Suprapubic skin (tissue), 4 donors: ENCODE data around the gene ZBTB2.

DNA sequence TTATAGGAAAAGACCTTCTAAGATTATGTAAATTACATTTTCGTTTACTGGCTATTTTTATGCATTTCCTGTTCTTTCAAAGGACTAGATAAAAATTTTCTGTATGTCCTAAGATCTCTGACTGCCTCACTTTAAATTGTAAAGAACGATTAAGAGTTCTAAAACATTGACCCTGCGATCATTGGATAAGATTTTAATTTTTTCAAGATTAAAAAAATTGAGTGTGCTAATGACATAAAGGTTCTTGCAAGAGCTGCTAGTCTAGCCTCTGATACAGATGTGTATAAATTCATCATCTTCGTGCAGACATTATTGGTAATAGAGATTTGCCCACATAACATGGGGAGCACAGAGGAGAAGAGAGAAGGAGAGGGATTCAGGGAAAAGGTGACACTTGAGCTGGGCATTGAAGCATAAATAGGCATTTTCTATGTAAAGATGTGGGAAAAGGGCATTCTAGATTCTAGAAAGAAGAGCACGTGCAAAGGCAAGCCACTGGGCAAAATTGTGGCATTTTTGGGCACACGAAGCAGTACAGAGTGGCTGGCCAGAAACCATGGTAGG lies 23.1 kb downstream of the UST start:
- PRO-cap: no peak
- RAMPAGE, long total RNA, 4 experiments: no peak in any of the 4 experiments

DNA sequence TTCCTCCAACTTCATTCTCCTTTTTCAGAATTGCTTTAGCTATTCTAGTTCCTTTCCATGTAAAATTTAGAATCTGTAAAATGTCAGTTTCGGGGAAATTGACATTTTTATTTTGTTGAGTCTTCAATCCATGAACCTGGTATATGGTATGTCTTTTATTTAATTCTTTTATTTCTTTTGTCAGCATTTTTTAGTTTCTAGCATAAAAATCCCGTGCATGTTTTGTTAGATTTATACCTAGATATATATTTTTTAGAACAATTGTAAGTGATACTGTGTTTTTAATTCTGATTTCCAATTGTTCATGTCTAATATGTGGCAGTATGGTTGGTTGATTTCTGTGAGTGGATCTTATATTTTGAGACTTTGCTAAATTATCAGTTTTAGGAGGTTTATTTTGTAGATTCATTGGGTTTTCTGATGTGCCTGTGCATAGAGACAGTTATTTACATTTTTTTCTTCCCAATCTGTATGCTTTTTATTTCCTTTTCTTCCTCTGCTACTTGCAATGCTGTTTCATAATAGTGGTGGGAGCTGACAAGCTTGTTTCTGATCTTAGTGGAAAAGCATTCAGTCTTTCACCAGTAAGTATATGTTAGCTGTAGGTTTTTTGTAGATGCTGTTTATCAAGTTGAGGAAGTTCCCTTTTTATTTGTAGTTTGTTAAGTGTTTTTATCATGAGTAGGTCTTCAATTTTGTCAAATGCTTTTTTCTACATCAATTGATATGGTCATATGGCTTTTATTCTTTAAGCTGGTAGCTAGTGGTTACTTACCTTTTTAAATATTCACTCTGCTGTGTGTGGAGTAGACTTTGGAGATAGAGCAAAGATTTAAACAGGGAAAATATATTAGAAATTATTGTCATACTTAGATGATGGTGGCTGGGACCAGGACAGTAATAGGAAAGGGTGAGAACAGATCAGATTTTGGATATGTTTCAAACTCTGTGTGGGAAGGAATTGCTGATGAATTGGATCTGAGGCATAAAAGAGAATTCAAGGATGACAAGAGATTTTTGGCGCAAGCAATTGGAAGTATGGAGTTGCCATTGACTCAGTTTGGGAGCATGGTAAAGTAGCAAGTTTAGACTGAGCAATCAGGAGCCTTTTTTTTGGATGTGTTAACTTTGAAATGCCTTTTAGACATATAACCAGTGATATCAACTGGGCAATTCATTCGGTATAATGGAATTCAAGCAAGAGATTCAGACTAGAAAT lies 14.0 kb downstream of the TAB2 start:
- PRO-cap: no peak
- RAMPAGE, long total RNA, 4 experiments: no peak in any of the 4 experiments

DNA sequence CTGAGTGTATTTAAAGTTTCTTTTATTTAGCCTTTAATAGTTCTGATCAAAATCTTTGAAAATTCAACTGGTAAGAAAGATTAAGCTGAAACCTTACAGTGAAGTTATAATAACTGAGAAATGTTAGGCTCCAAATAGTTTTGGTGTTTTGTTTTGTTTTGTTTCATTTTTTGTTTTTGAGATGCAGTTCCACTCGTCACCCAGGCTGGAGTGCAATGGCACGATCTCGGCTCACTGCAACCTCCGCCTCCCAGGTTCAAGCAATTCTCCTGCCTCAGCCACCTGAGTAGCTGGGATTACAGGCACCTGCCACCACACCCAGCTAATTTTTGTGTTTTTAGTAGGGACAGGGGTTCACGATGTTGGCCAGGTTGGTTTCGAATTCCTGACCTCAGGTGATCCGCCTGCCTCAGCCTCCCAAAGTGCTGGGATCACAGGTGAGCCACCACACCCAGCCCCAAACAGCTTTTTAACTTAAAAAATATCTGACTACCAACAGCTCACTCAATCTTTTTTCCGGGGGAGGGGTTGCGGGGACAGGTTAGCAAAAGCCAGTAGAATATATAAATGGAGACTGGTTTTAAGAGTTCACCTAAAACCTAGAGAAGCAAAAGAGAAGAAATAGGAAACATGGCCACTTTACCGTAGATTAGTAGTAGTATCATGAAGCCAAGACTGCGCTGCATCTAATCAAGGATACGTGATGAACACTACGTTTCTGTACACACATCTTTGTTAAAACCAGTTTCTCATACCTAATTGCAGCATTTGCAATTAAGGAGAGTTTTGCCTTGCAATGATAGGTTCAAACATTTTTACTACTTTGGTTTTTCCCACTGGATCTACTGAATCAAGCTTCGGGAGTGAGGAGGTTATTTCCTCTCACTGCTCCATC lies 10.8 kb upstream of the ZC3H12D start:
- PRO-cap: no peak
- RAMPAGE, long total RNA, 4 experiments: no peak in any of the 4 experiments

- PRO-cap: no peak
- RAMPAGE, long total RNA, 4 experiments: no peak in any of the 4 experiments
Measured at GRCh38 chr6:149679731-149680284, 31.3 kb upstream of the KATNA1 start.

GRCh38 chr6:149840560-149841031 lies 23.6 kb downstream of the LRP11 start:
- PRO-cap: no peak
- RAMPAGE, long total RNA, 4 experiments: no peak in any of the 4 experiments

- PRO-cap: no peak
- RAMPAGE, long total RNA, 4 experiments: no peak in any of the 4 experiments
Measured at GRCh38 chr6:149889308-149889759, 8.6 kb downstream of the RAET1E start.

DNA sequence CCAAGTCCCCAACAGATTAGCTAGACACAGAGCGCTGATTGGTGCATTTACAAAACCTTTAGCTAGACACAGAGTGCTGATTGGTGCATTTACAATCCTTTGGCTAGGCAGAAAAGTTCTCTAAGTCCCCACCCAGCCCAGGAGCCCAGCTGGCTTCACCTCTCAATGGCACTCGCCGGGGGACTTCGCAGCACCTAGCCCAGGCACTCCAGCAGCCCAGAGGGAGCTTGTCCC lies 27.3 kb upstream of the PPP1R14C start:
- PRO-cap: no peak
- RAMPAGE, long total RNA, 4 experiments: no peak in any of the 4 experiments

DNA sequence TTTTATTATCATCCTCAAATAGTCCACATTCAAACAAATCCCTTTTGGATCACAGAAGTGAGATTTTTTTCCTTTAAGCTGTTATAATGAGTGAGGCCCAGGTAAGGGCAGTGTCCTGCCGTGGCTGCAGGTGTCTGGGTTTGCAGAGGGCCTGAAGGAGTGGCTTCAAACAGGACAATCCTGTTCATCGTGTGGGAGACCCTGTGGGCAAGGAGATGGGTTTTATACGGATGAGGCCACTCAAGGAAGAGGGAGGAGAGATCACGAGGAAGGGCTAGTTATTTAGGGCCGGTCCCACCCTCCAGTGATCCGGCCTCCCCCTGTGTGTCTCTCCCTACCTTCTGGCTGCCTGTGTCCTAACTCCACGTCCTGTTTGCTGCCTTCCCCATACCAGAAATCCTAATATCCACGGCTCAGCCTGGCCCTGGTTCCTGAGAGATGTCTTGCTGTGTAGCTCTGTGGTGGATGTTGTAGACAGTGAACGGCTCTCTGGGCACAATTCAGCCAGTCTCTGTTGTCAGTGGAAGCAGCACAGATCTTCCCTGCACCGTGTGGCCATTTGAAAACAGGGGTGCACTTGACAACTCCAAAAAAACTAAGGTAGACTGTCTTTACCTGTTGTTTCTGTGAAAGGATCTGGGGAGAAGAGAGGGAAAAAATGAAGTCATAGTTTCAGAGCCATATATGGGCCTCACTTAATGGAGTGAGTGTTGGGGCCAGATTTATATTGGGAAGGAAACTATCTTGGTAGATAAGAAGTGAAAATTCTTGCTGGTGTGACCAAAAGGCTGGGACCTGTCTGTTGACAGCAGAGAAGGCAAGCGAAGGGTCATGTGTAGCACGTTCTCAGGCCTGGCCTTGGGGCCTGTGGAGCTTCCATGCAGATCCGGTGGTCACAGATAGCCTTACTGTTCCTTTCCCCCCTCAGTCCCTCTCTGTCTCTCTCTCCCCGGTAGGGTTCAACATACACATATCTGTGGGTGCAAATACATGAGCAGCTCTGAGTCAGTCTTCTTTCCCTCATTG lies 34.1 kb downstream of the PPP1R14C start:
- PRO-cap: no peak
- RAMPAGE, long total RNA, 4 experiments: no peak in any of the 4 experiments

DNA sequence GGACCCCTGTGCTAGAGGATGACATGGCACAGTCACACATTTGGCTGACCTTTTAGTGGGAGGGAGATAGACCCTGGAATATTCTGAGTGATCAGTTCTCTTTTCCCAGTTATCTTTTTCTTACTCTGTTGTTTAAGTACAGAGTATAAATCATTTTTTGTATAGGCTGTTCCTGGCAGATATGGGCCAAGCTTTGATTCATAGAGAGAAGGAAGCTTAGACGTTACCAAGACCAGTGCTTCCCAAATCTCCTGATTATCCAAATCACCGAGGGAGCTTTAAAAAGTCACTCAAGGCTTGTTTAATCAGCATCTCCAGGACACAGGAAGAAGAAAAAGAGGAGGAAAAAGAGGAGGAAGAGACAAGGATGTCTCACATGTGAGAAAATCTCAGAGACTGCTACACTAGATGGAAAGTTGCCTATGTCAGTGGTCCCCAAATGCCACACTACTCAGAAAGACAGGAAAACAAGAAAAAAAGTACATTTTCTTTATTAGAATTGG lies 50.1 kb downstream of the PPP1R14C start:
- PRO-cap: no peak
- RAMPAGE, long total RNA, 4 experiments: start-site peak on the plus strand in 2 of 4 experiments, centred at positions 171 to 291 of the sequence, 25 to 67 reads per replicate

- PRO-cap: no peak
- RAMPAGE, long total RNA, 4 experiments: no peak in any of the 4 experiments
Measured at GRCh38 chr6:150324159-150324514, 44.7 kb upstream of the IYD start.

GRCh38 chr6:150452625-150453554 lies 84.1 kb downstream of the IYD start:
- PRO-cap: no peak
- RAMPAGE, long total RNA, 4 experiments: no peak in any of the 4 experiments

GRCh38 chr6:150598983-150599619 lies 584 bp upstream of the PLEKHG1 start:
- PRO-cap: no peak
- RAMPAGE, long total RNA, 4 experiments: no peak in any of the 4 experiments

DNA sequence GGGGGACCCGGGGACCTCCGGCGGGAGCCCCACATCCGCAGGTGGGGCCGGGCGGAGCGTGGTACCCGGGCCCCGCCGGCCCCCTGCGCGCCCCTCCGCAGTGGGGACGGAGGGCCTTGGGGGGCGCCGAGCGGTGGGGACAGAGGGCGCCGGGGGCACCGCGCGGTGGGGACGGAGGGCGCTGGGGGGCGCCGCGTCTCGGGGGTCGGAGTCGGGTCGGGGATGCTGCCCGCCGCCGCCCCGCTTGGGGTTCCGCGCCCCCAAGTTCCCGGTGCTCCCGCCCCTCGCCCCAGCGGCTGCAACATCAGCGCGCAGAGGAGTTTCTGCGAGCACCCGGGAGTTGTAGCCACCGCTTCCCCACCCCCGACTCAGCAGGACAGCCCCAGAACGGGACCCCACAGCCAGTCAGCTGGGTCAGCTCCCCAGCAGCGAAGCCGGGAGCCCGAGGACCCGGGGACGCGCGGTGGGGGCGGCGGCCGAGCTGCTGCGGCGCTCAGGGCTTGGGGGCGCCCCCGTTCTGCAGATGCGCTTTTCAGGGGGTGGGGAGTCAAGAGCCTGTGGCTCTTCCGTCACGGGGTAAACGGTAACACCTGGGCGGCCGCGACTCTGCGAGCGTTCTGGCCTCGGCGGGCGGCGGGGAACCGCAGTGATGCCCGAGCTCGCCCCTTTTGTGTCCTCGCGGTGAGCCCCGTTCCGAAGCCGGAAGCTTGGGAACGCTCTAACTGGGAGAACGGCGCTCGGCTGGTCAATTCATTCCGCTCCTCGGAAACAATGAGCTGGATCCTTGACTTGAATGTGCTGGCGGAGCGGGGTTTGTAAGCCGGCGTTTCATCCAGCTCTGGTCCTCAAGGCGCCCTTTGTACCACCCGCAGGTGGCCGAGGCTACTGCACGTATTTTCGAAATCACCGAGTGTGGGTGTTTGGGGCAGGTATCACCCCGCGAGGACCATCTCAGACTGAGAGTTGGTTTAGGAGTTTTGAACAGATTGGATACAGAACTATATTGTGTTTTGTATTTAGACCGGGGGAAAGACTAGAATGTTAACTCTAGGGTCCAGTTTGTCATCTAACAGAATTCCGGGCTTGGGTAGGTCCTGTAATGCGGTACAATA lies 740 bp downstream of the PLEKHG1 start:
- PRO-cap: unidirectional peak, minus-strand start at position 670 of the sequence; unidirectional peak, minus-strand start at position 773 of the sequence
- RAMPAGE, long total RNA, 4 experiments: no peak in any of the 4 experiments

DNA sequence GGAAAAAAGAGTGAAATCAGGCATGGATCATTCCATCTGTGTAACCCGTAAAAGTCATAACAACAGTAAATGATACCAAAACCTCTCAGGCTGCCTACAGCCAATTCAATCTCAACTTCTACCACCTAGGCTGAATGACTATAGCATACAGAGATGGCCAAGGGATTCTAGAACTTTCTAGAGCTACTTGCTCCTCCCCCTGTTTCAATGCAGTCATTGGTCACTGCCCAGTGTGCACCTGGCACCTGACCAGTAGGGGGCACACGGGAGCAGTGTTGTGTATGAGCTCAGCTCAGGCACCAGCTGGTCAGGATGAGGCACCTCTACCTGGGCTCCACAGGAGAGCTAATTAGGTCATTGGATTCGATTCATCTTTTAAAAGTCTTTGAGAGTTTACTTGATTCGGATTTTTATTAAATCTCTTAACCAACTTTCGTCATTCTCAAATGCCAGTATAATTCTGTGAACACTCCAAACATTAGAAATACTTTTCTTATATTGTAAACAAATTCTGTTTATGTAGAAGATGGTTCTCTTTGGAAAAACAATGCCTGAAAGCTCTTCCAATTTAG lies 86.2 kb downstream of the PLEKHG1 start:
- PRO-cap: no peak
- RAMPAGE, long total RNA, 4 experiments: no peak in any of the 4 experiments

GRCh38 chr6:150814280-150814797 lies 51.2 kb upstream of the MTHFD1L start:
- PRO-cap: no peak
- RAMPAGE, long total RNA, 4 experiments: no peak in any of the 4 experiments

DNA sequence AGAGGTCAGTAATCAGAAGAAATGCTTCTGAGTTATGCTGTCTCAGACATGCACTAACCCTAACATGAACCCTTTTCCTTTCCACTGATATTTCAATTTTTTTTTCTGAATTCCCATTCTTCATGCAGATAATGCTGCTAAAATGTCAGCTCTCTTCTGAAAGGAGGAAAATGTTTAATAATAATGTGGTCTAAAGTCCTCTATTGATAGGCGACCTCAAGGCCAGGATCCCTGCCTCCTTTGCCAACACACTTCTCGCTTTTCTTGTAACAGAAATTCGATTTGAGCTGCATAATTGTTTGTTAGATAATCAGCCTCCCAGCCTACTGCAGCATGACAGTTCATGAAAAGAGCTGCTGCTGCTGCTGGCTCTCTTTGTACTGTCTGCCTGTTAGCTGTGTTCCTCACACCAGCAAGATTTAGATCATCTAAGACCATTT lies 153.9 kb downstream of the MTHFD1L start:
- PRO-cap: no peak
- RAMPAGE, long total RNA, 4 experiments: no peak in any of the 4 experiments

DNA sequence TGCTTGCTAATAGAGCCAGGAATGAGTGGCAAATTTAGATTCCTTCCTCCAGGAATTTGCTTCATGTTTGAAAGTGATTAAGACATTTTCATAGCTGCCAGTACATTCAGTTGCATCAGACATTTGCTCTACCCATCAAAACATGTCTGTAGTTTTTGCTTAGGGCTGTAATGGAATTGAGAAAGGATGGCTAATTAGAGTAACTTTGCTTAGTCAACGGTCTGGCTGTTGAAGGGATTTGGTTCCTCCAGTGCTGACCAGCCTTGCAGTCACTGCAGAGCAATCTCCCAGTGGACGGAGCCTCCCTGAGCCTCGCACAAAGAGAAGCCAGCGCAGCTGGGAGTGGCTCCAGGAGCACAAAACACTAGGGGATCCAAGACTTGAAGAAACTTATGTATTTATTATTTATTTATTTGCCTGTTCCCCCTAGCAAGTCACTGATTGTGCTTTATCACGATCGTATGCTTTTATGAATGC lies 36.6 kb downstream of the AKAP12 start:
- PRO-cap: no peak
- RAMPAGE, long total RNA, 4 experiments: no peak in any of the 4 experiments

GRCh38 chr6:151292943-151293534 lies 53.3 kb downstream of the AKAP12 start:
- PRO-cap: no peak
- RAMPAGE, long total RNA, 4 experiments: no peak in any of the 4 experiments

DNA sequence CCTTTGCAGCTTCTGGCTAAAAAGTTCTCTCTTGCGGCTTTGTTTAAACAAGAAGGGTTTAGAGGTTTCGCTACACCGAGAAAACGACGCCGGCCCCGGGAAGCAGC lies 1.6 kb downstream of the ZBTB2 start:
- PRO-cap: no peak
- RAMPAGE, long total RNA, 4 experiments: no peak in any of the 4 experiments

GRCh38 chr6:151391399-151392267 lies at the start of gene ZBTB2:
TSS of gene ZBTB2 (minus strand) at chr6:151391559.
- PRO-cap: bidirectional peak, plus-strand start at chr6:151391617, minus-strand start at chr6:151391508; bidirectional peak, plus-strand start at chr6:151391949, minus-strand start at chr6:151391795
- RAMPAGE, long total RNA, 4 experiments: start-site peak on the minus strand in 2 of 4 experiments, at chr6:151391548-151391559 at its widest, 31 to 38 reads per replicate